Adrenal gland (tissue), 7 donors: ENCODE results near the gene USP10.

DNA sequence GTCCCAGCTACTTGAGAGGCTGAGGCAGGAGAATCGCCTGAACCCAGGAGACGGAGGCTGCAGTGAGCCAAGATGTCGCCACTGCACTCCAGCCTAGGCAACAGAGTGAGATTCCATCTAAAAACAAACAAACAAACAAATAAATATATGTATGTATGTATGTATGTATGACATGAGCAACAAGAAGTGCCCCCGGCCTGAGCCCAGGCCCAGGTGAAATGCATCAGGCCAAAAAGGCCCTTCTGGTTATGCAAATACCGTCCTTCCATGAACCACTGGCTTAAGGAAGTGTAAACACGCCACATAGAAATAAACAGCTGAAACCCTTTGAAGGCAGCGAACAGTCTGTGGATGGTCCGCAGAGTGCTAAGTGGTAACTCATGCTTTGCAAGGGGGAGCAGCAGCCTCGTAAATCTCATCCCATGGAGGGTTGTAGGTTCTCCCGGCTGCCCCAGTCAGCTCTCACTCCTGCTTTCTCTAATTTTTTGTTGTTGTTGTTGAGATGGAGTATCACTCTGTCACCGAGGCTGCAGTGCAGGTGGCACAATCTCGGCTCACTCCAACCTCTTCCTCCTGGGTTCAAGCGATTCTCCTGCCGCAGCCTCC is 36.8 kb downstream of the COTL1 start:
- PRO-cap, 3 experiments = peak in 1 of 3 experiments; most common minus-strand start position 476 of the sequence (in 1)
- RAMPAGE, long total RNA, 4 experiments = no peak in any of the 4 experiments
- RRBS = no CpG with 5 or more reads among the region's 14 CpGs

DNA sequence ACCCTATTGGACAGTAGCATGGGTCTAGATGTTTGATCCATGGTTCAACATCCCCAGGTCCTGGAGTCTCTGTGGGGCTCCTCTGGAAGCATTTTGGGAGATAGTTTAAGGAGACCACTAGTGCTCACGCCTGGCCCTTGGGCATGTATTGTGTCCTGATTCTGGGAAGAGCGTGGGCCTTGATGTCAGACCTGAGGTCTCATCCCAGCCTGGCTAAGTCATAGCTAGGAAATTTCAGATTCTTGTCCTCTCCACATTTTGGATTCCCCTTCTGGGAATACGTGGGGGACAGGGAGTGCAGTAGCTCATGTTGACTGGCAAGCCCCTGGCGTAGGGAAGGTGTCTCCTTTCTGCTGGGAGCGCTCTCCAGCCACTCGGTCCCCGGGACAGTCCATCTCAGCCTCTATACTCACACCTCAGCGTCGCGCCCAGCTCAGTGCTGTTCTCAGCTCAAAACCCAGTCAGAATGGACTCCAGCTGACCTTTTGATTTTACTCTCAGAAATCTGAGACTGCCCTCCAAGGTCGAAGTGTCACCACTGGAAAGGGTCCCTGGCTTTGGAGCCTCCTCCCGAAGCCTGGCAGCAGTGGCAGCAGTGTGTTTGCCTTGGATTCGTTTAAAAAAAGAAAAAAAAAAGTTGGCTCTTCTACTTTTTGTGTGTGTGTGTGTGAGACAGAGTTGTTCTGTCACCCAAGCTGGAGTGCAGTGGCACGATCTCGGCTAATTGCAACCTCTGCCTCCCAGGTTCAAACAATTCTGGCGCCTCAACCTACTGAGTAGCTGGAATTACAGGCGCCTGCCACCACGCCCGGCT is 10.2 kb downstream of the KLHL36 start:
- PRO-cap, 3 experiments = peak in 1 of 3 experiments; most common plus-strand start position 670 of the sequence (in 1); most common minus-strand start position 468 of the sequence (in 1)
- RAMPAGE, long total RNA, 4 experiments = no peak in any of the 4 experiments
- RRBS = no CpG with 5 or more reads among the region's 19 CpGs

GRCh38 chr16:84699237-84700118 is at the start of gene USP10:
Gene USP10 (plus strand): TSS chr16:84700000.
- PRO-cap, 3 experiments = peak in 3 of 3 experiments; most common plus-strand start chr16:84700004 (in 2); most common minus-strand start chr16:84699917 (in 2)
- RAMPAGE, long total RNA, 4 experiments = start-site peak on the plus strand in 3 of 4 experiments, at chr16:84699988-84700015 at its widest, 229 to 2,152 reads per replicate
- RRBS = 1% methylated on average over 48 of the region's 79 CpGs

DNA sequence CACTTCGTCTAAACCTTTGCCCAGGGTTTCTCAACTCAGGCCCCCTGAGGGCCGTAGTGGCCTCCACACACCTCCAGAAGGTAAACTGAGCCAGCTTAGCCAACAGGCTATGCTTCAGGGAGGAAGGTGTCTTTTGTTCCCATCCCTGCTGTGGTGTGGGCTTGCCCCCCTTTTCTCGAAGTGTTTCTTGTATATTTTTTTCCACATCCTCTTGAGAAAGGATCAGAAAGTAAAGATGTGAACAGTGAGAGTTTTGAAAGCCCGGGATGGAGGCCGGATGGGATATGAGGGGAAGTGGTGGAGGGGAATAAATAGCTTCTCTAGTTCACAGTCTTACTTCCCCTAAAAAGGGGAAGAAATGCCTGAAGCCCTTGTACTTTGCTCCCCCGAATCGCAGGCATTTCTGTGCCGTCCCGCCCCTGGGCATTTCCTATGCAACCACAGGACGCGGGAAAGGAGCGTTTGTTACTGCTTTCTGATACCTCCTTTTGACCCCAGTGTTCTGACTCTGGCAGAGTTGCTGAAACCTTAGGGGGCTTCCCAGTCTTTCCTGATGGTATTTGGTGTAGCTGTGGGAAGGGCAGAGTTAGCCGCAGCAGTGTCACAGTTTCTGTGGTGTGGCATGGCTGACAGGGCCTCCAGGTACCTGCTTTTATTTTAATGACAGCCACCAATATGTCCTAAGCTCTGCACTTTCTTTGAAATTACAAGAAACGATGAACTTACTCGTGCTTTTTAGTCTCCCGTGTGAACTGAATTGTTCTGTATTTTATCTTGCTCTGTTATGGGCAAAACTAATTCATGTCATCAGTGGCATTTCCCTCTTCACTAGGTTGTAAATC is 26.9 kb downstream of the USP10 start:
- PRO-cap, 3 experiments = no peak in any of the 3 experiments
- RAMPAGE, long total RNA, 4 experiments = no peak in any of the 4 experiments
- RRBS = no CpG with 5 or more reads among the region's 16 CpGs

GRCh38 chr16:84774784-84775168 is 45.0 kb upstream of the CRISPLD2 start:
- PRO-cap, 3 experiments = no peak in any of the 3 experiments
- RAMPAGE, long total RNA, 4 experiments = no peak in any of the 4 experiments
- RRBS = no CpG with 5 or more reads among the region's 4 CpGs

DNA sequence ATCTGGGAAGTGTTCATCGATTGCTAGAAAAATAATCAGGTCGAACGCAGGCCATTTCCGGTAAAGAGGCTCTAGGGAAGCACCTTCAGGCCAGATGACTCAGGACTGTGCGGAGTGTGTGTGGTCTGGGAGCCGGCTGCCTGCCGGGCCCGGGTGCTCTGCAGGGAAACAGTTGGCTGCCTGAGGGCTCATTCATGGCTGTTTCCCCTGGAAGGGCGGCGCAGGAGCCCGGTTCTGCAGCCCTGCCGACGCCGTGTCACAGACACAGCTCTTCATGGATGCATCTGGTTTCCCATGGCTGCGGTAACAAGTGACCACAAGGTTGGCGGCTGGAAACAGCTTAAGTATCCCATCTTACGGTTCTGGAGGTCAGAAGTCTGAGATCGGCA is 13.2 kb upstream of the CRISPLD2 start:
- PRO-cap, 3 experiments = no peak in any of the 3 experiments
- RAMPAGE, long total RNA, 4 experiments = no peak in any of the 4 experiments
- RRBS = 69% methylated on average over 9 of the region's 18 CpGs

DNA sequence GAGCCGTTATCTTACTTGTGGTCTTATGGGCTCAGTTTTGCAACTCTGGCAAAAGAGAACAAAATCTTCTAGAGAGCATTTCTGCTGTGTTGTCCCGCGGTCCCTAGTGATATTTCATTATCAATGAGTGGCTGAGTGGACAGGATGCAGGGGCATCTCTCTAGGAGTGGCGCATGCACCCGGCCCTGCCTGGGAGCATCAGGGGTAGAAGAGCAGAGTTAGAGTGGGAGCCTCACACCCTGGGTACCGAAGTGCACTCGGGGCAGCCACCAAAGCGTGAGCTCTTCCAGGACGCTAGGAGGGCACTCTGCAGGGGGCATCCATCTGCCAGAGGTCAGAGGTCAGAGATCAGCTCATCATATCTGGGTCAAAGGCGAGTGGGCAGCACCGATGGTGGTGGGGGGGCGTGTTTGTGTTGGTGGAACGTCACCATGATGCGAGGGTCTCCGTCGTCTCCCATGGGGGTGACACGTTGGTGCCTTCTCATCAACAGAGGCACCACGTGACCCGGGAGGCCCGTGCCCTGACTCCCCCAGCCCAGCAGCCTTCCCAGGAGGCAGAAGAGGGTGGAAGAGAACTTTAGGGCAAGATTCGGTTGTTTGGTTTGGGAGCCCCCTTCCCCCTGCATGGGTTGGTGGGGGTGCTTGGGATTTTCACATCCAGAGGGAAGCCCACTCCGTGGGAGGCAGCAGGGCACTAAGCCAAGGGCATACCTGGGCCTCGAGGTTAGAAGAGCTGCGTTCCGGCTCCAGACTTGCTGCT is 13.7 kb downstream of the CRISPLD2 start:
- PRO-cap, 3 experiments = peak in 1 of 3 experiments; most common plus-strand start position 126 of the sequence (in 1)
- RAMPAGE, long total RNA, 4 experiments = no peak in any of the 4 experiments
- RRBS = no CpG with 5 or more reads among the region's 25 CpGs

- PRO-cap, 3 experiments = no peak in any of the 3 experiments
- RAMPAGE, long total RNA, 4 experiments = no peak in any of the 4 experiments
- RRBS = 25% methylated on average over 3 of the region's 10 CpGs
Measured at GRCh38 chr16:84837681-84837979, 17.8 kb downstream of the CRISPLD2 start.

DNA sequence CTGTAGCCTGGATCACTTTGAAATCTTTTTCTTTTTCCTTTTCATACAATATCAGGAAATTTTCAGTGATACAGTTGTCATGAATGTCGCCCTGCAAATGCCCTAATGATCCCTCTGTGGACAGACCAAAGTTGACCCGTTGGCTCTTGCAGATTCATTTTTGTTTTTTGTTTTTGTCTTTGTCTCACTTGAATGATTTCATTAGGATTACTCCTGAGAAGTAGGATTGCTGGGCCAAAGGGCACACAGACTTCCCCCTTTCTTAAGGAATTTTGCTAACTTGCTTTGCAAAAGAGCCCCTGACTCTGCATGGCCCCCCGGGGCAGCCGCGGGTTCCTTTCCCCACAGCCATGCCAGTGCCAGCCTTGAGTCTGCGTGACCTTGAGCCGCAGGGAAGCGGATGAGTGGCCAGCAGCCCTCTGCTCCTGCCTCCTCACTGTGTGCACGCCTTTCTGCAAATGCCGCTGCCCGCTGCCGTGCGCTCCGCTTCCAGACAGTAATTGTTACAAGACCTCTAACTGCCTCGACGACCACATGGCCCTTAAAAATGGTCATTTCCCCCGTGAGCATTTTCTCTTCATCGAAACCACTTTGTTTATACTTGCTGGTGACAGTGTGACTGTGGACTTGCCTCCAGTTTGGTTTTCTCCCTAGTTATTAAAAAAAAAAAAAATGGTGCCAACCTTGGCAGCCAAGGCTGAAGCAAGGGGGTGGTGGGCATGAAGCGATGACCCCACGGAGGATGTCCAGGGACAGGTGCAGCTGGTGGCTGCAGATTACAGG is 28.2 kb downstream of the CRISPLD2 start:
- PRO-cap, 3 experiments = peak in 1 of 3 experiments; most common plus-strand start position 515 of the sequence (in 1)
- RAMPAGE, long total RNA, 4 experiments = no peak in any of the 4 experiments
- RRBS = no CpG with 5 or more reads among the region's 20 CpGs

- PRO-cap, 3 experiments = no peak in any of the 3 experiments
- RAMPAGE, long total RNA, 4 experiments = no peak in any of the 4 experiments
- RRBS = no CpG with 5 or more reads among the region's 18 CpGs
Measured at GRCh38 chr16:84882922-84883946, 63.4 kb downstream of the CRISPLD2 start.

DNA sequence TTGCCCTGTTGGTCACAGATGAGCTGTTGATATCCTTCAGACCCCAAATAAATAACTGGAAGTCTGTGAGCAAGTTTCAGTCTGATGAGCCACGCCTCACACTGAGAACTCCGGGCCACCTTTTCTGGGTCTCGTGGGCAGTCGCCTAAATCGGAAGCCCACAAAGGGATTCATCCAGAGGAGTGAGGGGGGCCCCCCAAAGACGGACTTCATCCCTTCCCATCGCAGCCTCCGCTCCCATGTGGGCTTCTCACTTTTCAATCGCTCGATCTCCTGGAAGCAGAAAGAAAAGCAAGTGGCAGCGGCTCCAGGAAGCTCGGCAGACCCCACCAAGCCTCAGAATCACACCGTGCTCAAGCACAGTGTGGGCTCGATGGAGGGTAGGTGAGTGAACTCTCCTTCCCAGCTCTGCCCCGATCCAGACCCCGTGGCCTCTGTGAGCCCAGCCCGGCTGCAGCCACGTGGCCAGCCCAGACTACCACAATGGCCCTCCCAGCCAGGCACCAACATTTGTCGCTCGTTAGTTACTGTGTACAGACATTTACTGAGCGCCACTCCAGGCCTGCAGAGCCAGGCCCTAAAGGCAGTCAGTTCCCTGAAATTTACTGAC is 35.0 kb downstream of the ZDHHC7 start:
- PRO-cap, 3 experiments = no peak in any of the 3 experiments
- RAMPAGE, long total RNA, 4 experiments = no peak in any of the 4 experiments
- RRBS = no CpG with 5 or more reads among the region's 21 CpGs

GRCh38 chr16:84990110-84990793 is 21.1 kb downstream of the ZDHHC7 start:
- PRO-cap, 3 experiments = no peak in any of the 3 experiments
- RAMPAGE, long total RNA, 4 experiments = no peak in any of the 4 experiments
- RRBS = 93% methylated on average over 7 of the region's 22 CpGs

DNA sequence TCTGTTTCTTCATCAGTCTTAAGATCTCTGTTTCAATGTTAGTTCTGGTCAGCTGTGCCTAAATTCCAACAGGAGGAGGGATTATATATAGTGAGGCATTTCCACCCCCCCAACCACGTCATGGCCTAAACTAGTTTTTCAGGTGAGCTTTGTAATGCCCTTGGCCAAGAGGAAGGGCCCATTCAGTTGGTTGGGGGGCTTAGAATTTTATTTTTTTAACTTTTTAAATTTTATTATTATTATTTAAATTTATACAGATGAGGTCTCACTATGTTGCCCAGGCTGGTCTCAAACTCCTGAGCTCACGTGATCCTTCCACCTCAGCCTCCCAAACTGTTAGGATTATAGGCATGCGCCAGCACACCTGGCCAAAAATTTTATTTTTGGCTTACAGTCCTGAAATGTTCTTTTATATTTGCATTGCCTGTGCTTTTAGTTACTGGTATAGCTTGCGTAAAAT is 4.6 kb upstream of the ZDHHC7 start:
- PRO-cap, 3 experiments = no peak in any of the 3 experiments
- RAMPAGE, long total RNA, 4 experiments = no peak in any of the 4 experiments
- RRBS = no CpG with 5 or more reads among the region's 4 CpGs

- PRO-cap, 3 experiments = no peak in any of the 3 experiments
- RAMPAGE, long total RNA, 4 experiments = no peak in any of the 4 experiments
- RRBS = 97% methylated on average over 5 of the region's 12 CpGs
Measured at GRCh38 chr16:85071493-85072030, 40.7 kb downstream of the CIBAR2 start.

GRCh38 chr16:85086773-85087511 is 25.3 kb downstream of the CIBAR2 start:
- PRO-cap, 3 experiments = no peak in any of the 3 experiments
- RAMPAGE, long total RNA, 4 experiments = no peak in any of the 4 experiments
- RRBS = no CpG with 5 or more reads among the region's 23 CpGs

GRCh38 chr16:85092543-85093306 is 19.5 kb downstream of the CIBAR2 start:
- PRO-cap, 3 experiments = no peak in any of the 3 experiments
- RAMPAGE, long total RNA, 4 experiments = no peak in any of the 4 experiments
- RRBS = no CpG with 5 or more reads among the region's 30 CpGs

- PRO-cap, 3 experiments = no peak in any of the 3 experiments
- RAMPAGE, long total RNA, 4 experiments = no peak in any of the 4 experiments
- RRBS = no CpG with 5 or more reads among the region's 5 CpGs
Measured at GRCh38 chr16:85232336-85232714, 120.1 kb upstream of the CIBAR2 start.

- PRO-cap, 3 experiments = no peak in any of the 3 experiments
- RAMPAGE, long total RNA, 4 experiments = no peak in any of the 4 experiments
- RRBS = no CpG with 5 or more reads among the region's 29 CpGs
Measured at GRCh38 chr16:85283992-85284577, 171.8 kb upstream of the CIBAR2 start.

- PRO-cap, 3 experiments = peak in 1 of 3 experiments; most common plus-strand start chr16:85286725 (in 1); most common minus-strand start chr16:85286611 (in 1)
- RAMPAGE, long total RNA, 4 experiments = no peak in any of the 4 experiments
- RRBS = no CpG with 5 or more reads among the region's 13 CpGs
Measured at GRCh38 chr16:85286501-85286889, 174.2 kb upstream of the CIBAR2 start.

DNA sequence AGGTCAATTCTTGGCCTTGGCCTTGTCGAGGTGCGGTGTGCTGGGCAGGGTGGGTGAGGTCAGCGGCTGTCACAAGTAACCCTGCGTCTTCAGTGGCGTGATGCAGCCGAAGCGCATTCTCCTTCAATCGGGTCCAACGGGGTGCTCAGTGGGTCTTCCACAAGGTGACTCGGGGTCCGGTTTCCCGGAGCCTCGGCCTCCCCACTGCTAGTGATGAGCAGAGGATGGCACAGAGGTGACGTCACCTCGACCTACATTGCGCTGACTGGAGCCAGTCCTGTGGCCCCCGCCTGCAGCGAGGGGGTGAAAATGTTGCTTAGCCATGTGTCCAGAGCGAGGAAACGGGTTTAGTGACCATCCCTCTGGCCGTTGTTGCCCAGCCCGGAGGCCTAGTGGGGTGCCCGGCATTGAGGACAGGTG is 190.5 kb upstream of the CIBAR2 start:
- PRO-cap, 3 experiments = peak in 2 of 3 experiments; most common plus-strand start position 126 of the sequence (in 2)
- RAMPAGE, long total RNA, 4 experiments = no peak in any of the 4 experiments
- RRBS = no CpG with 5 or more reads among the region's 23 CpGs